Astrocyte (in vitro differentiated cells and primary cell): ENCODE measurements around a stretch of chr1.

- PRO-cap = unidirectional peak, minus-strand start at chr1:161306228
- RRBS, 2 experiments = 4 to 6% methylated on average over 7 of the region's 52 CpGs
These were observed 3.8 kb downstream of the MPZ start for GRCh38 chr1:161305499-161306880.

DNA sequence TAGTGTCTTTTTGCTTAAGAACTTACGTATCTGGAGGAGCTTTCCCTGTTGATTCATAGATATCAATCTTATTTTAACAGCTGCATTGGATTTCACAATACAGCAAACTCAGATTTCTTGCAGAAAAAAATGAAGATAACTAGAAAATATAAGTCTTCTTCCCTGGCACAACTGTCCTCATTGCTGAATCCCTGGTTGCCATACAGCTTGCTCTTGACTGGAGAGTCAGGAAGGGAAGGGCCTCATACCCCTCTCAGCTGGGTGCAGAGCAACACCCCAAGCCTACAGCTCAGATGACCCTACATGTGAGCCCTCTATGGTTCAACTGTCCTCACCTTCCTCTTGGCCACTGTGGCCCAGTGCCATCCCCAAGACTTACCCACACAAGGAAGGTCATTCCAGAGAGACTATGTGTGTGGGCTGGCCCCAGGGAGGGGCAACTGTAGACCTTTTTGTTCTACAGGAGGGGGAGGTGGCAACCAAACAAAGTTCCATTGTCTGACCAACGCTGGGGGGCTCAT, 1.7 kb downstream of the MPZ start:
- PRO-cap = no peak
- RRBS, 2 experiments = no CpG with 5 or more reads among the region's 2 CpGs

- PRO-cap = no peak
- RRBS, 2 experiments = no CpG with 5 or more reads among the region's 3 CpGs
These were observed 388 bp upstream of the MPZ start for GRCh38 chr1:161310054-161310657.

GRCh38 chr1:161351424-161352213, 16.1 kb downstream of the CFAP126 start:
- PRO-cap = no peak
- RRBS, 2 experiments = no CpG with 5 or more reads among the region's 2 CpGs

DNA sequence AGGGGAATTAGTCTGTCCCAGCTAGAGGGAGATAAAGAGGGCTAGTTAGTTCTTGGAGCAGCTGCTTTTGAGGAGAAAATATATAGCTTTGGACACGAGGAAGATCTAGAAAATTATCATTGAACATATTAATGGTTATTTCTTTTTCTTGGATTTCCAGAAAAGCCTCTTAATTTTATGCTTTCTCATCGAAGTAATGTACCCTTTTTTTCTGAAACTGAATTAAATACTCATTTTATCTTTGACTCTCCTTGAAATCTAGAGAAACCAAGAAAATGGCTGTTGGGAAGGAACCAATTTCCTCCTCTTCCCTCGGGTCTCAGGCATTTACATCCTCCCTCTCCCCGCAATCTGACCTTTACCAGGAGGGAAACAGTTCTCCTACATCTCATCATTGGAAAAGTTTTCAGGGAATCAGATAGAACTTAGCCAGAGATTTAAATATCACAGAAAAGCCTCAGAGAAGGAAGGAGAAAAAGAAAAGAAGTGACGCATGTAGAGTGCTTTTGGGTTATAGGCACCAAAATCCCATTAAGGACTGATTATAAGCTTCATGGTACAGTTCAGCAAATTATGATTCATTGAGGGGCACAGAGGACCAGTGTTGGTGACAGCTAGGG, 4.6 kb downstream of the CFAP126 start:
- PRO-cap = no peak
- RRBS, 2 experiments = no CpG with 5 or more reads among the region's 5 CpGs

DNA sequence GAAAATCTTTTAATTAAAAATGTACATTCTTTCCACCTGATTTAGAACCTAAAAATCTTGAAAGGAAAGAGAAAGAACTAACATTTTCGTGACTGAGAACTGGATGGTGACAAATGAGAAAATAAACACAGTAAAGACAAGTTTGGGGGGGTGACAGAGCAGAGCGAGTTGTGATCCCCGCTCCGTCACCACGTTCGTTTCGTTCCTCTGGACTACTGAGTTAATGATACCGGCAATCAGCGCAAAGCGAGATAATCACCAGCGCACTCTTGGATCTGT, 31.2 kb upstream of the CFAP126 start:
- PRO-cap = no peak
- RRBS, 2 experiments = 31% methylated on average over 4 of the region's 11 CpGs; no CpG with 5 or more reads in 1 of the 2 experiments

- PRO-cap = no peak
- RRBS, 2 experiments = no CpG with 5 or more reads among the region's 5 CpGs
These were observed 17.9 kb upstream of the FCGR2A start for GRCh38 chr1:161487209-161487931.

GRCh38 chr1:161511309-161511785, 6.1 kb downstream of the FCGR2A start:
- PRO-cap = no peak
- RRBS, 2 experiments = no CpG with 5 or more reads among the region's 2 CpGs

DNA sequence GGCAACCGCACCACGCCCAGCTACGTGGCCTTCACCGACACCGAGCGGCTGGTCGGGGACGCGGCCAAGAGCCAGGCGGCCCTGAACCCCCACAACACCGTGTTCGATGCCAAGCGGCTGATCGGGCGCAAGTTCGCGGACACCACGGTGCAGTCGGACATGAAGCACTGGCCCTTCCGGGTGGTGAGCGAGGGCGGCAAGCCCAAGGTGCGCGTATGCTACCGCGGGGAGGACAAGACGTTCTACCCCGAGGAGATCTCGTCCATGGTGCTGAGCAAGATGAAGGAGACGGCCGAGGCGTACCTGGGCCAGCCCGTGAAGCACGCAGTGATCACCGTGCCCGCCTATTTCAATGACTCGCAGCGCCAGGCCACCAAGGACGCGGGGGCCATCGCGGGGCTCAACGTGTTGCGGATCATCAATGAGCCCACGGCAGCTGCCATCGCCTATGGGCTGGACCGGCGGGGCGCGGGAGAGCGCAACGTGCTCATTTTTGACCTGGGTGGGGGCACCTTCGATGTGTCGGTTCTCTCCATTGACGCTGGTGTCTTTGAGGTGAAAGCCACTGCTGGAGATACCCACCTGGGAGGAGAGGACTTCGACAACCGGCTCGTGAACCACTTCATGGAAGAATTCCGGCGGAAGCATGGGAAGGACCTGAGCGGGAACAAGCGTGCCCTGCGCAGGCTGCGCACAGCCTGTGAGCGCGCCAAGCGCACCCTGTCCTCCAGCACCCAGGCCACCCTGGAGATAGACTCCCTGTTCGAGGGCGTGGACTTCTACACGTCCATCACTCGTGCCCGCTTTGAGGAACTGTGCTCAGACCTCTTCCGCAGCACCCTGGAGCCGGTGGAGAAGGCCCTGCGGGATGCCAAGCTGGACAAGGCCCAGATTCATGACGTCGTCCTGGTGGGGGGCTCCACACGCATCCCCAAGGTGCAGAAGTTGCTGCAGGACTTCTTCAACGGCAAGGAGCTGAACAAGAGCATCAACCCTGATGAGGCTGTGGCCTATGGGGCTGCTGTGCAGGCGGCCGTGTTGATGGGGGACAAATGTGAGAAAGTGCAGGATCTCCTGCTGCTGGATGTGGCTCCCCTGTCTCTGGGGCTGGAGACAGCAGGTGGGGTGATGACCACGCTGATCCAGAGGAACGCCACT, 803 bp downstream of the HSPA6 start:
- PRO-cap = no peak
- RRBS, 2 experiments = no CpG with 5 or more reads among the region's 83 CpGs

DNA sequence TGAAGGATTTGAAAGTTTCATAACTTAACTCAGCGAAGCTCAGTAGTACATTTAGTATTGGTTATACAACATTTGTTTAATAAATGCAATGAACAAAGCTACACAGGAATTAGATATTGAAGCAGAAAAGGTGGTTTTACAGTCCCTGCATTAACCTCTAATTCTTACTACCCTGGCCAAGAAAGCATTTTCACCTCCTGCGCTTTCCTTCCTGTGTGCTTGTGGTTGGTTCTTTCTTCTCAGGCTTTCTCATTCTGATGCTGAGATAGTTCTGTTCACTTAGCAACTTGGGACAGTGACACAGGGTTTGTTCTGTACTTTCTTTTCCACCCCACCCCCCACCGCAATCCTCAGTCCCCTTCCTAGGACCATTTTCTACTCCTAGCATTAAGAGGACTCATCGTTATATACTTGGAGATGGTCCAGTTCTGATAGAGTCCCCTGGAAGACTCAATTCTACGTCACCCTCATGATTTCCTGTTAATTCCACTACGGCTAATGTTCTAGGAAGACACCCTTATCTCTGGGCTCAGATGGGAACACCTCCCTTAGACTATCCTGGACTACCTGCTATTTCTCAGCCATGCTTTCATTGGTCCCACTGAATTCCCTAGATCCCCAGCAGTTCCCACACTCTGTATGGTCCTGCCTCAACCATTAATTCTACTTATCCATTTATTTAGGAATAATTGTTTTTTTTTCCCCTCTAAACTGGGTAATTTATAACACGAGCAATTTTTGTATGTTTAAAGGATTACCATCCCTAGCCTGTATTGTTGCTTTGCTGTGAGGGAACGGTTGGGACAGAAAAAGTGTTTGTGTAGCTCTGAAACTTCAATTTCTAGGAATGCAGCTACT, 7.4 kb downstream of the FCGR3A start:
- PRO-cap = no peak
- RRBS, 2 experiments = no CpG with 5 or more reads among the region's 8 CpGs

- PRO-cap = no peak
- RRBS, 2 experiments = no CpG with 5 or more reads among the region's 9 CpGs
These were observed 795 bp upstream of the FCGR3A start for GRCh38 chr1:161550384-161550842.

DNA sequence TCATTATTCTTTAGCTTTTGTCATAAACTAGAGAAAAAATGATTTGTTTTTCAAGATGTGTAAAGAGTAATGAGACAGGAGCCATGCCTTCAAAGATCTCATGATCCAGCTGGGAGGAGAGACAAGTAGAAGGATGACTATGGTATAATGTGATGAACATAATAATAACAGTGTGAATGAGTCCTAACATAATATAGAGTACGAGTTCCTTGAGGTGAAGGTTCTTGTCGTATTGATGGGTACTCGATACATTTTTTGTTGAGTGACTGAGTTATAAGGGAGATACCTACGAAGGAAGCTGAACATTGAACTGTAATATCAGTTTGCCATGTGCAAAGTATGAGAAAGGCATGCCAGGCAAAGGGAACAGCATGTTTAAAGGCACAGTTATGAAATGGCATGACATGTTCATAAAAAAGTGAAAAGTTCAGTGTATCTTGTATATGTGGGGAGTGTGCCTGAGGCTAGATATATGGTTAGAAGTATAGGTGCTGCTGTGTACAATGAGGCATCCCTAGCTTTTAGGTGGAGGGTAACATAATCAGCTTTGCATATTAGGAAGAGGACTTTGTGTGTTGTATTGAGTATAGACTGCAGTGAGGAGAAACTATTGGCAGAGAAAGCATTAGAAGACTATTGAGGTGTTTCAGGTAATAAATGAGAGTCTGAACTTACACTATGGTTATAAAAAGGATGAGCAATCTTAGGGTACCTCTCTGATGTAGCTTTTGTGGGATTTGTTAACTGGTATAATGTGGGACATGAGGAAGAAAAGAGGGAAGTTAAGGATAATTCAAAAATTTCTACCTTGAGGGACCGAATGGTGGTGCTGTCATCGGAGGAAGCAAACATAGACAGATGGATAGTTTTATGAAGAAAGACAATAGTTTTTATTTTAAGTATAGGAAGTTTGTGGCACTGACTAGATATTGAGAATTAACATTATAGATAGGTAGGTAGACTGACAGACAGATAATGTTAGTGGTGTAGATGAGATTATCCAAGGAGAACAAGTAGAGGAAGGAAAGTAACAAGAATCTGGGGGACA, 55.4 kb downstream of the ATF6 start:
- PRO-cap = no peak
- RRBS, 2 experiments = no CpG with 5 or more reads among the region's 6 CpGs

GRCh38 chr1:161825959-161826535, 59.9 kb downstream of the ATF6 start:
- PRO-cap = no peak
- RRBS, 2 experiments = no CpG with 5 or more reads among the region's 5 CpGs

- PRO-cap = no peak
- RRBS, 2 experiments = 97 to 99% methylated on average over 2 to 4 of the region's 32 CpGs
These were observed 125.0 kb downstream of the ATF6 start for GRCh38 chr1:161890896-161891669.

DNA sequence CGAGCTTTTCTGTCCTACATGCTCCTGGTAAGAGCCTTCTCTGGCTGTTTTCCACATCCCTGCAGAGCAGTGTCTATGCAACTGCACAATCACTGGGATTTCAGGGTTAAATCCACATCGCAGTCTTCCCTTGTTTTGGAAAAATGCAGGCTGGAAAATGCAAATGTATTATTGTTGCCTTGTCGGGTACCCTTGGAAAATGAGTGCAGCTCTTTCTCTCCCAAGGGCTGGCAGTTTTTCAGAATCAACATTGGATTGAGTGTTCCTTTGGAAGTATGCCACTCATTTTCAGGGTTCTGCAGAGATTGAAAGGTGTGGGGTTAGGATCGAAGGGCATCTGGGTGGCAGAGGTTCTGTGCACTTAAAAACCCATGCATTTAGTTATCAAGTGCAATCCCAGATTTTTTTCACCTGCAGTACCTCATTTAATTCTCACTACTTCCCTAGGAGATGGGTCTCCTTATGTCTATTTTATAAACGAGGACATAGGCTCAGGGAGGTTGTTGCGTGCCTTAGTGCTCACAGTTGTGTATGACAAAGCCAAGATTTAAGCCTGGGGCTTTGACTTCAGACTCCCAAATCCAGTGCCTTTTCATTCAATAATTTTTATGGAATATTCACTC, 3.4 kb downstream of the NOS1AP start:
- PRO-cap = no peak
- RRBS, 2 experiments = no CpG with 5 or more reads among the region's 6 CpGs

DNA sequence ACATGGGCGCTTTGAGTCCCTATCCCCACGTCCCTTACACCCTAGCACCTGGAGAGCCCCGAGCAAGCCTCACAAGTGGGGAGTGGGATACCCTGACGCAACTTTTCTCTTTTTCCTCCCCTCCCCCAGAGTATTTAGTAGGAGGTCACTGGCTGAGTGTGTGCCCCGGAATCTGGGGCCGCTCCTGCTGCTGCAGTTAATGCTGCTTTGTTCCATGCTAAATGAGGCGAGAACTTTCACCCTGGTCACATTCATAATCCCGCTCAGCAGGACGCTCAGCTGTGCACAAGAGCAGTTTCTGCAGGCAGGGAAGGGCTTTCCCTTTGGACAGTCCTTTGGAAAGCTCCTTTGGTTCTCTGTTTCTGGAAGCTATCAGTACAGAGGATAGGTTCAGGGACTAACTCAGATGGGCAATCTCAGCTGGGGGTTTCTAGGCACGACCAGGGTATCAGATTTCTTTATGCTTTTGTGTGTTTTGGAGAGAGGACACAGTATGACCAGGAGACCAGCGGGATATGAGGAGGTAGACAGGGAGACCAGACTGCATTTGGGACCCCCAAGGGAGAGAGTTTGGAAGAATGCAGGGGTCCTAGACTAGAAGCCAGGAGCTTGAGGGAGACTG, 75.9 kb downstream of the NOS1AP start:
- PRO-cap = no peak
- RRBS, 2 experiments = no CpG with 5 or more reads among the region's 11 CpGs

- PRO-cap = no peak
- RRBS, 2 experiments = no CpG with 5 or more reads among the region's 2 CpGs
These were observed 144.7 kb downstream of the SPATA46 start for GRCh38 chr1:162232042-162232329.

DNA sequence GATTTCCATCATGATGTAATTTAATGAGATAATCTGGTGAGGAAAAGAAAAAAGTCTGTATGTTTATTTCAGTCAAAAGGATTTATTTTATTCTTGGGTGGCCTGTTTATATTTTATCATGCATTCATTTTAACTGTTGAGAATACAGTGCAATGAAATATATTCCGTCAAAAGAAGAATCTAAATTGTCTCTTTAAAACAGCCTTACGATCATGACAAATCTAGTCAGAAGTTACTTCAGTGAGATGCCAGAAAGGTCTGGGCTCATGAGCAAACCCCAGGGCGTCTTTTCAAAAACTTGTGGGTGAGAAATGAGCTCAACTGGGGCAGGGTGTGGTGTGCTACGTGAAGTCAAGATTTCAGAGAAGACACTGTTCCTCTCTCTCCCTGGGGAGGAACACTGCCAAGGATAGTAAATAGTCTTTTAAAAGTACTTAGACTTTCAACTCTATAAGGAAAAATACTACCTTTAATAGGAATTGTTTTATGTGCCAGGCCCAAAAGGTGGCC, 13.4 kb upstream of the UAP1 start:
- PRO-cap = no peak
- RRBS, 2 experiments = no CpG with 5 or more reads among the region's 4 CpGs

- PRO-cap = no peak
- RRBS, 2 experiments = no CpG with 5 or more reads among the region's 3 CpGs
These were observed 17.7 kb downstream of the UAP1 start for GRCh38 chr1:162579229-162579694.

GRCh38 chr1:162592434-162593400, 31.2 kb downstream of the UAP1 start:
- PRO-cap = no peak
- RRBS, 2 experiments = no CpG with 5 or more reads among the region's 3 CpGs